Liver (tissue), 9 donors: Measurements from ENCODE around the genes TRIM45 and GDAP2.

GRCh38 chr1:117051297-117052160, 8.6 kb upstream of the TTF2 start:
- PRO-cap, 5 experiments = no peak in any of the 5 experiments
- RAMPAGE, long total RNA, 2 experiments = no peak in any of the 2 experiments
- RRBS = no CpG with 5 or more reads among the region's 11 CpGs

- PRO-cap, 5 experiments = peak in 4 of 5 experiments; most common minus-strand start chr1:117060064 (in 3)
- RAMPAGE, long total RNA, 2 experiments = no peak in any of the 2 experiments
- RRBS = no CpG with 5 or more reads among the region's 59 CpGs
Measured at GRCh38 chr1:117059147-117060222, 641 bp upstream of the TTF2 start.

DNA sequence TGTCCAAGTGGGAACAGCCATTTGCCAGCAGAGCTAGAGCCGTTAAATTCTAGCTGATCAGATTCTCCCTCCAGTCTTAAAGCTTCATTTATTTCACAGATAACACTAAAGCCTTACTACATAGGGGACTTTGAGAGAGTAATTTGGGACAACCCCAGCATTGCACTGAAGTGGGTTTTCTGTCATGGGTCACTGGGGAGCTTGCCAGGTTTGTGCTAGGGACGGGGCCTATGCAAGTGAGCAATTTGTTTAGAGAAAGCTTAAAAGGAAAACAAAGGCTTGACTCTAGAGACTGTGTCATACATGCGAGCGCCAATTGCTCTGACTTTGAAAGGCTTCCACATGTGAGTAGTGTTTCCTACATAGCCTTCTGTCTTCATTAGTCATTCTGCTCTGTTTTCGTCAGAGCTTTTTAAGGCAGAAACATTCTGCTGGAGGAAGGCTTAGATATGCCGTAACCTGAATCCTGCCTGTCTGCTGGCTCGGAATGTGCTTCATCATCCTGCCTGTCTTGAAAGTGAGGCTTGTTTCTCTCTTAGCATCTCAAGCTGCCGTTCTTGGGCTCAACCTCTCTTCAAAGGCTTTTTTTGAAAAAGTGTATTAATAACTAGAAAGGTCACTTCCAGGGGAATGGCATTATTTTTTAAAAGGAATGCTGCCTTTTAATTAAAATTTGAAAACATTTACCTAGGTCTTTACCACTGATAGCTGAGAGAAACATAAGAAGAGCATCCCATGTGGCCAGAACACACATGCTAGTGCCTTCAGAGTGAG, 28.4 kb downstream of the TRIM45 start:
- PRO-cap, 5 experiments = no peak in any of the 5 experiments
- RAMPAGE, long total RNA, 2 experiments = no peak in any of the 2 experiments
- RRBS = no CpG with 5 or more reads among the region's 8 CpGs

- PRO-cap, 5 experiments = peak in 5 of 5 experiments; most common plus-strand start chr1:117121981 (in 5); most common minus-strand start chr1:117121778 (in 3)
- RAMPAGE, long total RNA, 2 experiments = no peak in any of the 2 experiments
- RRBS = 2% methylated on average over 21 of the region's 74 CpGs
Measured at GRCh38 chr1:117121606-117122384, at the start of gene TRIM45. Gene TRIM45 (minus strand): TSS chr1:117121749.

DNA sequence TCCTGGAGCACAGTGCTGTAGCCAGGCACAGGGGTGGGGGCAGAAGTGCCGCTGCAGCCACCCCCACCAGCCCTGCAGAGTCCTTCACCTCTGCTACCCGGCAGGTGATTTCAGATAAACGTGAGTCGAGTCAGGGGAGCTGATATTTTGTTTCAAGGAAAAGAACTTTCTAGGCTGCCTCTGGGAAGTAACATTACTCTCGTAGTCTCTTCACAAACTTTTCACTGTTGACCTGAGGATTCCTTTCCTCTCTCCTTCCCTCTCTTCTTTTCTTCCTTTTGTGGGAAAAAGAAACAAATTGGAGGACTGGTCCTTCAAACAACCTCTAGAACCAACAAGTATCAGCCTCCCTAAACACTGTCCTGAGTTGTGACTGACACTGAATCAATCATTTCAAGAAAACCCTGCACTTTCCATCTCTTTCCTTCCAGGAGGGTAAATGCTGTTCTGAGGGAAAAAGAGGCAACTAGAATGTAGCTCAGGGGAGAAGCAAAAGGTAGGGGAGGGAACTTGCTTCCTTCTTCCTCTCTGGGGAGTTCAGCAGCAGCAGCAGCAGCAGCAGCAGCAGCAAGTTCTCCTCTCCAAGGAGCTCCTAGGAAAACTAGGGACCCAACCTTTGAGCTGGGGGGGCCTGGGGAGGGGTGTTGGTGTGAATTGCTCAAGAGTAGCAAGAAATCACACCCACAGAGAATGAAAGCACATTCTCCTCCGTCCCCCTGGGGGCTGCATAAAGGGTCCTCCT, 881 bp downstream of the VTCN1 start:
- PRO-cap, 5 experiments = no peak in any of the 5 experiments
- RAMPAGE, long total RNA, 2 experiments = no peak in any of the 2 experiments
- RRBS = no CpG with 5 or more reads among the region's 6 CpGs

DNA sequence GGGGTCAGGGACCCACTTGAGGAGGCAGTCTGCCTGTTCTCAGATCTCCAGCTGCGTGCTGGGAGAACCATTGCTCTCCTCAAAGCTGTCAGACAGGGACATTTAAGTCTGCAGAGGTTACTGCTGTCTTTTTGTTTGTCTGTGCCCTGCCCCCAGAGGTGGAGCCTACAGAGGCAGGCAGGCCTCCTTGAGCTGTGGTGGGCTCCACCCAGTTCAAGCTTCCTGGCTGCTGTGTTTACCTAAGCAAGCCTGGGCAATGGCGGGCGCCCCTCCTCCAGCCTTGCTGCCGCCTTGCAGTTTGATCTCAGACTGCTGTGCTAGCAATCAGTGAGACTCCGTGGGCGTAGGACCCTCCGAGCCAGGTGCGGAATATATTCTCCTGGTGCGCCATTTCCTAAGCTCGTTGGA, 9.2 kb upstream of the MAN1A2 start:
- PRO-cap, 5 experiments = no peak in any of the 5 experiments
- RAMPAGE, long total RNA, 2 experiments = no peak in any of the 2 experiments
- RRBS = no CpG with 5 or more reads among the region's 10 CpGs

DNA sequence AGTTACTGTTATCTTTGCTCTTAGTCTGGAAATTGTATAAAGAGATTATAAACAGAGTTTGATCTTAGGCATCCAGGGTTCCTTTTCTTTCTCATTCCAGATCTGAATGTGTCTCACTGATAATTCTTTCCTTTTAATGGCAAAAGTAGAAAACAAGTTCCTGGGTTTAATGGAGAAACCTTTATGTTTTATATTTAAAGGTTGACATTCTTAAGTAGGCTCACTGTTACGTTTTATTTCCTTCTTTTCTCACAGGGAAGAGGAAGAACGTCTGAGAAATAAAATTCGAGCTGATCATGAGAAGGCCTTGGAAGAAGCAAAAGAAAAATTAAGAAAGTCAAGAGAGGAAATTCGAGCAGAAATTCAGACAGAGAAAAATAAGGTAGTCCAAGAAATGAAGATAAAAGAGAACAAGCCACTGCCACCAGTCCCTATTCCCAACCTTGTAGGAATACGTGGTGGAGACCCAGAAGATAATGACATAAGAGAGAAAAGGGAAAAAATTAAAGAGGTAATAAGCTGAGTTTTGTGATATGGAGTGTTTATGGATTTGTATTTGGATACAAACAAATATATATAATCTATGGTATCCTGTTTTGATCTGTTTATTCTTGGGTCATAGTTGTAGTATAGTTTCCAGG, 34.8 kb downstream of the MAN1A2 start:
- PRO-cap, 5 experiments = no peak in any of the 5 experiments
- RAMPAGE, long total RNA, 2 experiments = no peak in any of the 2 experiments
- RRBS = no CpG with 5 or more reads among the region's 5 CpGs

- PRO-cap, 5 experiments = no peak in any of the 5 experiments
- RAMPAGE, long total RNA, 2 experiments = no peak in any of the 2 experiments
- RRBS = no CpG with 5 or more reads among the region's 4 CpGs
Measured at GRCh38 chr1:117571572-117571859, 34.3 kb upstream of the TENT5C start.

DNA sequence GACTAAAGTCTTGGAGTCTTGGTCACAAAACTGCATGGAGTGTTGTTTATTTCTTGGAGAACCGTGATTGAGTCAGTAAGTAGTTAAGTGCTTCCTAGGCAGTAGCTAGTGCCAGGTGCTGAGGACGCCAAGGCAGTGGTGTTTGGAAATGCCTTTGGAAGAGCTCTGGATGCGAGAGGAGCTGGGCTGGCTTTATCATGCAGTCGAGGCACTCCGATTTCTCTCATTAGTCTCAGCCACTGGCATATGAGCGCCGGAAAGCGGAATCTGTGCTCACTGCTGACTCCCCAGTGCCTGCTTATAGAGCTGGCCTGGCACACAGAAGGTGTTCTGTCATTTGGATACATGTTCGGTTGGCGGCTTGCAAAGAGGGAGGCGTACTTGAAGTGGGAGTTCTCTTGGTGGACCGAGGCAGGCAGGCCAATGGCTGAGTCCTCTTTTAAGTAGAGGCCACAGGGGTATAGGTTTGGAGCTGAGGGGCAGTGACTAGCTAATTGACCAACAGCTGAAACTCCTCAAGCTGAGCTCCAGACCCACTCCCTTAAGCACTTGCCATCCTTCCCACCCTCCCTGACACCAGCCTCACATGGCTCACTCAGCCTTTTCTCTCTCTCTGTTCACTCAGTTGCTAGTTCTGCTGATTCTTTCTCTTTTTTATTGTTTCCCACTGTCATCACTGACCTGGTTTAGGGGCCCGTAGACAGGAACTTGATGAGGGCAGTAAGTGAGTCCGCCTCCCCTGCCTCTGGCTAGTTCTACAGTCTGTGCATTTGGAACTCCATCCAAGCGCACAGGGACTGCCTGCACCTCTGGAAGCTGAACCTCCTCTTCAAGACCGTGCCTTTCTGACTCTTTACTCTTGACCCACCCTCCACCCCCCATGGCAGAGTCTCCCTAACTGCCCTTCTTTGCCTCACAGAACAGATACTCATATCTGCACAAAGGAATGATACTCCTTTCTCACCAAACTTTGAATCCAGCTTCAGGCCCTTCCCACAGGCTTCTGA, 3.9 kb downstream of the TENT5C start:
- PRO-cap, 5 experiments = no peak in any of the 5 experiments
- RAMPAGE, long total RNA, 2 experiments = no peak in any of the 2 experiments
- RRBS = no CpG with 5 or more reads among the region's 16 CpGs

DNA sequence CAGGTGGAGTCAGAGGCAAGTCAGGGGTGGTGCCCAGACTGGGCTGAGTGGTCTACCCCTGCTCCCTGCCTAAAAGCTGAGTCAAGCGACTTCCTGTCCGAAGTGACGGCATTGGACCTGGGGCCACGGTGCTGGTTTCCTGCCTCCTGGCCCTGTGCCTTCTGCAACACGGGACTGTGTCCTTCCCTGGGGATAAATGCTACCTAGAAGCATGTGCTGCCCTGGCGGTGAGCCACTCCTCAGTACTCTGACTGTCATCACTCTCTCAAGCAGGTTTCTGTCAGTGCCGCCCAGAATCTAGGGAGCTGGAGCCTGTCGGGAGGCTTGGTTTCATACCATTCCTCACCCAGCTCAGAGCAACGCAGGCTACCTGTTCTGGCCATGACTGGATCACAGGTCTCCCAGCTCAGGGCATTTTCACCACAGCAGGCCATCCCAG, 24.8 kb downstream of the TENT5C start:
- PRO-cap, 5 experiments = no peak in any of the 5 experiments
- RAMPAGE, long total RNA, 2 experiments = no peak in any of the 2 experiments
- RRBS = no CpG with 5 or more reads among the region's 9 CpGs

DNA sequence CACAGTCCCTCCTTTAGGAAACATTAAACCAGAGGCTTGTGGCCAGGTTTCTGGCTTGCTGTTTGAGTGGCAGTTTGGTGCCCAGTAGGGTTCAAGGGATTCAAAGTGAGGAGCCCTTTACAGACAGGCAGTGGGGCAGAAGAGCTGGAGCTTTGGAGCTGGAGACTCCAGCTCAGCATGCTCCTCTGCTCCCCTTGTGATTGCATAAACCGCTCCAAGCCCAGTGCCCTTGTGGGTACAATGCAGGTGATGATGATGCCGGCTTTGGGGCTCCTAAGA, 27.0 kb downstream of the TENT5C start:
- PRO-cap, 5 experiments = peak in 4 of 5 experiments; most common plus-strand start position 138 of the sequence (in 4)
- RAMPAGE, long total RNA, 2 experiments = no peak in any of the 2 experiments
- RRBS = no CpG with 5 or more reads among the region's 2 CpGs

- PRO-cap, 5 experiments = no peak in any of the 5 experiments
- RAMPAGE, long total RNA, 2 experiments = no peak in any of the 2 experiments
- RRBS = no CpG with 5 or more reads among the region's 3 CpGs
Measured at GRCh38 chr1:117676028-117676455, 70.2 kb downstream of the TENT5C start.

- PRO-cap, 5 experiments = peak in 3 of 5 experiments; most common minus-strand start chr1:117800262 (in 3)
- RAMPAGE, long total RNA, 2 experiments = no peak in any of the 2 experiments
- RRBS = no CpG with 5 or more reads among the region's 2 CpGs
Measured at GRCh38 chr1:117800188-117800387, 129.3 kb downstream of the GDAP2 start.

- PRO-cap, 5 experiments = no peak in any of the 5 experiments
- RAMPAGE, long total RNA, 2 experiments = no peak in any of the 2 experiments
- RRBS = no CpG with 5 or more reads among the region's 5 CpGs
Measured at GRCh38 chr1:117828030-117828727, 101.2 kb downstream of the GDAP2 start.

GRCh38 chr1:117873776-117874587, 55.4 kb downstream of the GDAP2 start:
- PRO-cap, 5 experiments = no peak in any of the 5 experiments
- RAMPAGE, long total RNA, 2 experiments = no peak in any of the 2 experiments
- RRBS = no CpG with 5 or more reads among the region's 4 CpGs

DNA sequence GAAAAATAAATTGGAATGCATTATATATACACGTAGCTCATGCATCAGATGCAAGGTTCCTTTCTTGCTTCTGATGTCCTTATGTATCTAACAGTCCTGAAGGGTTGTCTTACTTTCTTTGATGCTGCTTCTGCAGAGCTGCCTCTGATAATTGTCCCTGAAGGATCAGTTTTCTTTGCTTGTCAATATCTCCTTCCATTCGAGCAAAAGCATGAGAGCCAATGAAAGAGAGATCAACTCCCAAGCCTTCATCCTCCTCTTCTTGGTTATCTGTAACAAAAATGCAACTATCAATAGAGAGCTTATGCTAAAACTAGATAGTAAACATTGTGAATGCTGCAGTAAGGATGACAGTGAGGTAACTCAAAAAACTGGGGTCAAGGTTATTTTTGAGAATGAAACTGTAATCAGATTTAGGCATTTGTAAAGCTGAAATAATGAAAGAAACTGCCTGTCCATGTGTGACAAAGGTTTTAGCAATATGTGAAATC, 32.7 kb downstream of the GDAP2 start:
- PRO-cap, 5 experiments = no peak in any of the 5 experiments
- RAMPAGE, long total RNA, 2 experiments = no peak in any of the 2 experiments
- RRBS = no CpG with 5 or more reads among the region's 2 CpGs

GRCh38 chr1:117907267-117907652, 22.2 kb downstream of the GDAP2 start:
- PRO-cap, 5 experiments = no peak in any of the 5 experiments
- RAMPAGE, long total RNA, 2 experiments = no peak in any of the 2 experiments
- RRBS = no CpG with 5 or more reads among the region's 2 CpGs

DNA sequence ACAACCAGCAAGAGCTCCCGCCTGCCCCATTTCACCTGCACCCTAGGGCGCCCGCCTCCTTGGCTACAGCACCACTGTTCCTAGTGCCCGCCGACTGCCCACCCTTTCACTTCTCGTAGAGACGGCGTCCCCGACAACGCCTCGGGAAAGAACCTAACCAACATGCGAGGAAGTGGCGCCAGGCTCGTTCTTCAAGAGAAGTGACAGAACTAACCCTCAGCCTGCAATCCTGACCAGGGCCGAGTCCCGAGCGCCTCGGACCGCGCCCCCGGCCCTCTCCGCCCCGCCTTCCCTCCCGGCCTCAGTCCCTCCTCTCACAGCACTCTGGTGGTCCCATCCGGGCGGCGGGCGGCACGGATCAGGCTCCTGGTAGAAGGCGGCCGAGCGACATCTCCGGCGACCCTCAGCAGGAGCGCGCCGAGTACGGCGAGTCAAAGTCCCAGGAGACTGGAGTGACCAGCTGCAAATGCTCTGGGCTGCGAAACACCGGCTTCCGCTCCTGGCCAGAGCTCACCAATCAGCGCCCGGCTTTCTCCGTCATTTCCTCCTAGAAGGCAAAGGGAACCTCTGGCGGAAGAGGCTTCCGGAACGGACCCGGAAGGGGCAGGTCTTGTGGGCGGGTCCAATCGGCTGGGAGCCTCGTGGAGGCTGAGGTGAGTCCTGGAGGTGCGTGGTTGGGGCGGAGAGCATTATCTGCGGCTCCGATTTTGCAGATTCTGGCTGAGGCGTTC, at the start of gene GDAP2:
Gene GDAP2 (minus strand): TSS at position 492 of the 731 bp plus-strand sequence.
- PRO-cap, 5 experiments = peak in 5 of 5 experiments; most common plus-strand start position 625 of the sequence (in 4); most common minus-strand start position 492 of the sequence (in 2)
- RAMPAGE, long total RNA, 2 experiments = start-site peak on the plus strand in 1 of 2 experiments, centred at position 635 of the sequence, 441 reads per replicate; start-site peak on the minus strand in 1 of 2 experiments, centred at position 450 of the sequence, 86 reads per replicate
- RRBS = 1% methylated on average over 21 of the region's 57 CpGs

- PRO-cap, 5 experiments = no peak in any of the 5 experiments
- RAMPAGE, long total RNA, 2 experiments = no peak in any of the 2 experiments
- RRBS = no CpG with 5 or more reads among the region's 29 CpGs
Measured at GRCh38 chr1:117929861-117930438, 411 bp downstream of the WDR3 start.

DNA sequence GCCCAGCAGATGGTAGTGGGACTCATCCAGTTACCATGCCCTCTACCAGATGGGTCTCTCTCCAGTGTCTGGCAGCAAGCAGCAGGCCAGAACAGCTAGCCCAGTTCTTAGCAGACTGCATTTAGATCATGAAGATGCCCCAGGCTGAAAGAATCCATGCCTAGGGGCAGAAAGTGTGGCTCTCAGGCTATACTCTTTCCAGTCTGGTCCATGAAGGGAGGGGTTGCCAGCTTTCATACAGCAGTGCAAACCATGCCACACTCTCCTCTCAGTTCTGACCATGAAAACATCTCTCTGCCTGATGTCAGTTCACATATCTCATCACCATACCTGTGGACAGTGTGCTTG, 276.7 kb upstream of the SPAG17 start:
- PRO-cap, 5 experiments = no peak in any of the 5 experiments
- RAMPAGE, long total RNA, 2 experiments = no peak in any of the 2 experiments